ENCODE measurements around a stretch of chr21.

- PRO-cap = bidirectional peak, plus-strand start at chr21:45534908, minus-strand start at chr21:45534754
Measured at GRCh38 chr21:45534448-45535299, 7.6 kb downstream of the SLC19A1 start.

GRCh38 chr21:45592135-45592800 lies 50.0 kb upstream of the SLC19A1 start:
- PRO-cap = no peak

DNA sequence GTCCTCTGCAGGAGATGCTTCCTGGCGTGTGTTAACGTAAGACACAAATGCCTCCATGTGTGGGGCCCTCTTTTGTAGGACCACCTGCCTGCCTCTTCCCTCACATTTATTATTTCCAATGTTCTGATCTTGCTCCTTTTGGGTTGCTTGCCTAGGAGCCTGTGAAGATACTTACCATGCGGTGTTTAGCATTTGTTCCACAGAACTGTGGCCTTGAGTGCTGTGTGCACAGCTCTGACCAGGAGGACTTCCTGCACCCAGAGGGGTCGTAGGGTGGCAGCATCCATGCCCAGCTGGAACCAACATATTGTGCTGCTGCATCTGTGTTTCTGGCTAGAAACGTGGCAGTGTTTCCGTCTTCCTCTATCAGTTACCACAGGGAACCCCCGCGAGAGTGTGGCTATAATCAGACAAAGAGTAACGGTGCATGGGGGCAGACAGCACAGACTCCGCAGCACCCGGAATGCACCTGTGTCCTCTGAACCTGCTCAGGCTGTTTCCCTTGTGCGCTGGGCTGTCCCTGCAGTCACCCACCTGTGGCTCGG lies 11.6 kb upstream of the PCBP3 start:
- PRO-cap = no peak

DNA sequence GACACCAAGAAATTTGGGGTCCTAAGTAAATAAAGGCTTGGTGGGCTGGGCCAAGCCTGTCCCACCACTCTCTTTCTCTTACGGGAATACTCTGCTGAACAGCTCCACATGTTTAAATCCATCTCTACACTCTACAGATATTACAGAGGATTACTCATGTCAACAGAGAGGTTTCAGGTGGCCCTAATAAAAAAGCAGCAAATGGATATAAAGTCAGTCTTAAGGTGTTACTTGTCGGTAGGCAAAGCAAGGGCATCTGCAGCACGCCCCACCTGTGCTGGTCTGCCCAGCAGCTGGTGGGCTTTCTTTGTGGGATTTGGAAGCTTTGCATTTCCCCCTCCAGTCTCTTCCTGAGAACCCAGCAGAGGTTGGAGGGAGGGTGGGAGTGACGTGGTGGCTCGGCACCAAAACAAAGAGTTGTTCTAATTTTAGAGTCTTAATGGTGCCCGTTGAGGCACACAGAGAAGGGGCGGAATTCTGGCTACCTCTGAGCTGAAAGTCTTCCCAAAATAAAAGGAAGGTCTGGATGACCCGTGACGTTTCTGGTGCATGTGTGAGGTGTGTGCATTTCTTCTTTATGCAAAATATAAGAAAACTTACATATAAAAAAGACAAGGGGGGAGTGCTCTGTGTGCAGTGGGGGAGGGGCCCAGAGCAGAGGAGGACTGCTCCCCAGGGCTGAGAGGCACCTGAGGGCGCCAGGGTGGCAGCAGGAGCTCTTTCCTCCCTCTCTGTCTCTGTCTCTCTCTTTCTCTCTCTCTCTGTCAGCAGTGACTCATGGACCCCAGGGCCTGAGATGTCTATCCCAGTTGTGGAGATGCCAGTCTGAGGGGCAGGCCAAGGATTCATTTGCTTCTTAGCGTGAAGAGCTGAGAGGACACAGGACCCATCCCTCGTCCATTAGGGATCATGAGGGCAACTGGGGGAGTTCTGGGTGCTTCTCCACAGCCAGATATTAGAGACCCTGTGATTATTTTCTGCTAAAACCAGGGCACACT lies 4.7 kb upstream of the PCBP3 start:
- PRO-cap = no peak

- PRO-cap = no peak
Measured at GRCh38 chr21:45827112-45827614, 154.4 kb upstream of the COL6A1 start.

DNA sequence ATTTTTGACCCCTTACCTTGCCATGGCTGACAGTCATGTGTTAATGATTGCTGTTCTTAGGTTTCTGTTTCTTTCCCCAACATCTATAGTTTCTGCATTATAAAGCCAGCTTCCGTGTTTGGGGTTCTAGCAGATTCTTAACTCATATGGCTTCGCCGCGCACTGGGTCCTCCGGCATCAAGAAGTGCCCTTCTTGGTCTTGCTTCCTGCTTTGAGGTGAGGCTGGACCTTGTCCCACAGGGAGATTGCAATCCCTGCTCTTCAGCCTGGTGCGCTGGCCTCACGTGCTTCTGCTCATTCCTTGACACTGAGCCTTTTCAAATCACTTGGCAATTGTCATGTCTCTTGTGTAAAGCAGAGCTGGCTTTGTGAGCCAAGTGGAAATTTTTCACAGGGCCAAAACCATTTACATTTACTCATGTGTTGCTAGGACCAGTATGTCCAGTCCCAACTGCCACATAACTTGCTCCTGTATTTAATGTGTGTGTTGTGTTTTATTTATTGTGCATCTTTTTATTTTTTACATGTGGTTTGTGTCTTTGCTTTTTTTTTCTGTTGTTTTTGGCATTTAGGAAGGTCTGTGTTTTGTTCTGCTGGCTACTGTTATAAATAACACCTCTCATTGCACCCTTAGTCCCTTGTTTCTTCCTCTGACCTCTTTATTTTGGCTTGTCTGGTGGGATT lies 134.9 kb upstream of the COL6A1 start:
- PRO-cap = no peak

DNA sequence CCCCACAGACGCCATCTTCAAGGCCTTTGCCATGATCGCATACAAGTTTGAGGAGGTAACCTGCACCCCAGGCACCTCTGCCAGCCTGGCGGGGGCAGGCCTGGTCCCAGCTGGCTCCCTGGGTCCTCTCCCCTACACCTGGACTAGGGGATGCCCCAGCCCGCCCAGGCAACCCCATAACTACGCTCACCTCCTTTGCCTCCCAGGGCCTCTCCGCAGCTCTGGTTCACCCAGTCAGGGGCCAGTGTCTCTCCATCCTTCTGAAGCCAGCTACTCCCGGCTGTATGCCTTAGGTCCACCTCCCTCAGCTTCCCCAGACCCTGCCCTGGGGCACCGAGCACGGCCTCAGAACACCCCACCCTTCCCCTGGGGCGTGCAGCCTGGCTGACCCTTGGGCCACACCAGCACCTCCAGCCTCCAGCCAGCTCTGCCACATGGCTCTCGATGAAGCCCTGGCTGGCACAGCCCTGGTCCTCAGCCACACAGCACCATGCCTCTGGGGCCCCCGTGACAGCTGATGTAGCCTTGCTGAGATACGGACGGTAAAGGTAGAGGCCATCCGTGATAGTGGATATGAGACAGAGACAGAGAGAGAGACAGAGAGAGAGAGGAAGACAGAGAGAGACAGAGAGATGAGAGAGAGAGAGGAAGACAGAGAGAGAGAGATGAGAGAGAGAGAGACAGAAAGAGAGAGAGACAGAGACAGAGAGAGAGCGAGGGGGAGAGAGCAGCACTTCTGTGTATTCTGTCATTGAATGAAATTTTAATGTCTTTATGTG lies 80.3 kb upstream of the COL6A1 start:
- PRO-cap = no peak

GRCh38 chr21:46000389-46001422 lies 19.1 kb downstream of the COL6A1 start:
- PRO-cap = no peak

GRCh38 chr21:46003268-46004366 lies 22.0 kb downstream of the COL6A1 start:
- PRO-cap = no peak

GRCh38 chr21:46040495-46041067 lies 57.3 kb upstream of the COL6A2 start:
- PRO-cap = no peak

DNA sequence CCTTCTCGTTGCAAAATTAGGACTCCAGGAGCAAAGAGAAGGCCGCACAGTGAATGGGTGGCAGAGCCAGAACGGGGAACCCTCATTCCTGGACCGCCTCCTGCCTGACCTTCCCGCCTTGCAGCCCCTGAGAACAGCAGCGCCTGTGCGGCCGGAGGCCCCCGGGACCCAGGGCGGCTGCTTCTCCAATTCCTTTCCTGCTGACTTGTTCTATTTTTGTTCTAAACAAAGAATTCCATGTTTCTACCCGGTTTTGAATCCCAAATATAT lies 32.0 kb upstream of the COL6A2 start:
- PRO-cap = no peak

GRCh38 chr21:46083157-46083836 lies 14.6 kb upstream of the COL6A2 start:
- PRO-cap = no peak

GRCh38 chr21:46128007-46128908 lies 27.1 kb downstream of the FTCD start:
- PRO-cap = no peak

- PRO-cap = no peak
Measured at GRCh38 chr21:46156214-46156656, 856 bp upstream of the FTCD start.

GRCh38 chr21:46356666-46357289 lies 32.8 kb downstream of the PCNT start:
- PRO-cap = no peak

- PRO-cap = no peak
Measured at GRCh38 chr21:46394848-46395363, 63.8 kb upstream of the DIP2A start.

- PRO-cap = no peak
Measured at GRCh38 chr21:46468027-46468642, 9.4 kb downstream of the DIP2A start.

GRCh38 chr21:46529712-46530534 lies 71.2 kb downstream of the DIP2A start:
- PRO-cap = no peak

DNA sequence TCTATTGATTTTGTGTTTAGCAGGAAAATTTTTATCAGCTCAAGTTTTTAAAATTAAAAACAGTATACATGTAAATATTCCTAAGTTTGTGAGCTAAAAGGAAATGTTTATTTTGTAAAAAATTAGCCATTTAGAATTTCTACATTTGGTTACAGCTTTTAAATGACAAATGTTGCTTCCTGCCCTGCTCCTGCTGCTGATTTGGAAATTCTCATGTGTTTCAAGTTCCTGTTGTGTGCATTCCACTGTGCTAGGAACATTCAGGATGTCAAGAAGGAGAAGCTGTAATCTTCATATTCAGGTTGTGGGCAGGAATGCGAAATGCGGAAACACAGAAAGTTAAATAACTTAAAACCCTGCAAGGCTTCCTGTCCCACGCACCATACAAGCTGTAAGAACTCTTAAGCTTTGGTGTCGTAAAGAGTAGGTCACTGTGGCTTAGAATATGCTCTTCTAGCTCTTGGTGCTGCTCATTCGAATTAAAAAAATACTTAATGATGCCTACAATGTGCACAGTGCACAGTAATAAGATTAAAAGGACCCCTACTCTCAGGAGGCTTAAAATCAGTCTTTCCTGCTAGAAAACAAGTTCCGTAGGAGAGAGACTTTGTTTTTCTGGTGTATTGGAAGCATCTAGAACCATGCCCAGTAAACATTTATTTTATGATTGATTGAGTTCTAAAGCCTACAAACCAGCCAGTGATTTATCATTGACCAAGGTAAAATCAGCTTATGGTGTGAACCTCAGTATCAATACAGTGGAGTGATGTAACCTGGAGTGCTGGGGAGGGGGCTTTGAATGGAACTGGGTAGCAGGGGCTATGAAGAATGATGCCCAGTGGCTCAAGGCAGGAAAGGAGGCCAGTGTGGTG lies 52.5 kb downstream of the S100B start:
- PRO-cap = no peak